ENCODE measurements around the genes HS6ST1, POTEI and GPR148.

- RRBS, 2 experiments: no CpG with 5 or more reads among the region's 12 CpGs
Measured at GRCh38 chr2:127563618-127564351, 28.3 kb downstream of the MYO7B start.

DNA sequence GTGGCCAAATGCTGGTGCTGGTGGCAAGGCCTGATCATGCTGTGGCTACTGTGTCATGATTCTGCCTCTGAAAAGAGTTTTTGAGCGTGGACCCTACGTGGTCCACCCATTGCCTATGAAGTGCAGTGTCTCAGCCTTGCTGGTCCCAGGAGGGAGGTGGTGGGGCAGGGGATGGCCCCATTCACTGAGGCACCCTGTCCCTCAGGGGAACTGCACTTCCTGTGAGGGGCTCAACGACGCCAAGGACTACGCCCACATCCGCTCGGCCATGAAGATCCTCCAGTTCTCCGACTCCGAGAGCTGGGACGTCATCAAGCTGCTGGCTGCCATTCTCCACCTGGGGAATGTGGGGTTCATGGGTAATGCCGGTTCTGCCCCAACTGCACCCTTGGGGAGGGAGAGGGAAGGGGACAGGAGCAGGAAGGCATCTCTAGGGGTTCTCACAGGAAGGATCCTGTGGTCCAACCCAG is 42.5 kb downstream of the MYO7B start:
- RRBS, 2 experiments: no CpG with 5 or more reads among the region's 11 CpGs

- RRBS, 2 experiments: no CpG with 5 or more reads among the region's 21 CpGs
Measured at GRCh38 chr2:127660726-127661780, 14.3 kb downstream of the LIMS2 start.

- RRBS, 2 experiments: no CpG with 5 or more reads among the region's 5 CpGs
Measured at GRCh38 chr2:127724789-127725423, 23.6 kb downstream of the SFT2D3 start.

DNA sequence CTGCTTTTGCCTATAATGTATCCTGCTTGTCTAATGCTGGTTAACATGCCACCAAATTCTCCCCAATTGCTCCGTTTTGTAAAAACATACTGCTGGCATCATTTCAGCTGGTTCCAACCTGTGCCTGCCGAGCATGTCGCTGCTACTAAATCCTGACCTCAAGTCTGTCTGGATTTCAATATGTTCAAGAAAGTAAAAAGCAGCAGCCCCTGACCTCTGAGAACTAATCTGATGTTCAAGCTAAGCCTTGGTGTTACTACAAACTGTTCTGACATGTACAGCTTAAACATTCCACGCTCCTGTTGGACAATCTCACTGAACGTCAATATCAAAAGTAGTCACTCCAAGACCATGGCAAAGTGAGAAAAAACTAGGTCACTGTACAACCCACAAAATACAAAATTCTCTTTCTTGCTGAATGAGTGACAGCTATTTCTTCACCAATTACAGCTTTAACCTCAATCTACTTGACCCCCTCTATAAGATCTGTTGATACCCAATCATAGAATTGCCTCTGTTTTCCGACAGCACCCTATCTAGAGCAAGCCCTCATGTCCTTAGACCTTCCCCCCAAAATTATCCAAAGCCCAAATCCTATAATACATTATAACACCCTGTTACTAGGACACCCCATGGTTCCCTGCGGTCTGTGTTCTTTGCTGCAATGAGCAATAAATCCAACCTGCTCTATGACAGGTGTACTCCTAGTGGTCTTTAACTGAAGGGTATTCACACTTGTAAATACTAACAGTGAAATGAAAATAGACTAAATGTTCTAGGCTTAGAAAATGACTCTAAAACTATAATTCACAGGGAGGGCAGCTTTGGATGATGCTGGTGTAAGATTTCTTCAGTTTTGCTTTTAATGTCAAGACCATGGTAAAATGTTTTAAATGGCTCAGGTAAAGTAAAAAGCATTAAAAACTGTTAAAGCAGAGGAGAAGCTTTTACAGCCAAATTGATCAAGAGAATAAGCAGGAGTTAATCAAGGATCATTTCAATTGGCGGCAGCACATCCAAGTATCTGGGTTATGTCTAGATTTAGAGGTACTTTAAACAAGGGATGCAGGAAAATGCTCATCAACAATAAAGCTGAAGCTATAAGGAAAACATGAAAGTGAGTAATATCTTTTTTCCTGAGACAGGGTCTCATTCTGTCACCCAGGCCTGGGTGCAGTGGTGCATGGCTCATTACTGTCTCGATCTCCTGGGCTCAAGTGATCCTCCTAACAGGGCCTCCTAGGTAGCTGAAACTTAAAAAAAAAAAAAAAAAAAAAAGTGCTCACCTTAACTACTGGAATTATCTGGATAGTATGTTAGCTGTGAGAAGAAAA is 46.8 kb downstream of the SFT2D3 start:
- RRBS, 2 experiments: no CpG with 5 or more reads among the region's 9 CpGs

DNA sequence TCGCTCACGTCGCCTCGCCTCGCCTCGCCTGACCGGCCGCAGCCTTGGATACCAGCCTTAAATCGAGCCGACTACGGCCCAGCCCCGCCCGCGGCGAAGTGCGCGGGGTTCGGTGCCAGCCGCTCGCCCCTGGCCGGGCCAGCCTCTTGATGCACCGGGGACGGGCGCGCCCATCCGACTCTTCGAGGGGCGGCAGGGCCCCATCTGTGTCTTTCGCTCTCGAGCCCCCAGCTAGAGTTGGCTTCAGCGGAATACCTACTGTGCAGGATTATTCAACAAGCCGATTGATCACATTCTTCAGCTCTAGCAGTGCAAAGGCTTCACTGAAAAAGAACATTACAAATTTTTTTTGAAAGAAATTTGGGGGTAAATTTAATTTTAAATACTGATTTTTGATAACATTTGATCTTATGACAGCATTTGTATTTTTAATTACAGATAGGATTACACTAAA is 883 bp upstream of the AMMECR1L start:
- RRBS, 2 experiments: no CpG with 5 or more reads among the region's 32 CpGs

DNA sequence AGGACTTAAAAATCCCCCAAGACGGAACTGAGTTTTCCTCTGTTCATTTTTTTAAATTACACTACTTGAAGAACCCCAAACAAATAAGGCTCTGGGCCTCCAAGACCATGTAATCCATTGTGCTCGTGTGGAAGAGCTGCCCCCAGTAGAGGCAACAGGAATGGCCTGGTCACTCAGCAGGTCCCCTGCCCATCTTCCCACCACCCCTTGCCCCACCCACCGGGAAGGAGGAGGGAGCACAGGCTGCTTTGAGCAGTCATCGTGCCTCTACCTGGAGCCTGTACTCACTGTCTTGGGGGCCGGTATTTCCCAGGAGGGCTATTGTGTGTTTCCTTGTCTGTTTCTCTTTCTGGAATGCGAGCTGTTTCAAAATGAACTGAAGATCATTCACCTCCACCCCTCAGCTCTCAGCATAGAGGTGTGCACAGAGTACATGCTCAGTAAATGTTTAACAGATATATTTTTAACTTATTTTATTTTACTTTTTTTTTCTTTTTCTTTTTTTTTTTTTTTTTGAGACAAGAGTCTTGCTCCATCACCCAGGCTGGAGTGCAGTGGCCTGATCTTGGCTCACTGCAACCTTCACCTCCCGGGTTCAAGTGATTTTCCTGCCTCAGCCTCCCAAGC is 7.8 kb upstream of the AMMECR1L start:
- RRBS, 2 experiments: 52 to 57% methylated on average over 2 of the region's 7 CpGs

GRCh38 chr2:128008073-128008741 is 19.7 kb downstream of the SAP130 start:
- RRBS, 2 experiments: no CpG with 5 or more reads among the region's 7 CpGs

- RRBS, 2 experiments: no CpG with 5 or more reads among the region's 4 CpGs
Measured at GRCh38 chr2:128012702-128013135, 15.1 kb downstream of the SAP130 start.

DNA sequence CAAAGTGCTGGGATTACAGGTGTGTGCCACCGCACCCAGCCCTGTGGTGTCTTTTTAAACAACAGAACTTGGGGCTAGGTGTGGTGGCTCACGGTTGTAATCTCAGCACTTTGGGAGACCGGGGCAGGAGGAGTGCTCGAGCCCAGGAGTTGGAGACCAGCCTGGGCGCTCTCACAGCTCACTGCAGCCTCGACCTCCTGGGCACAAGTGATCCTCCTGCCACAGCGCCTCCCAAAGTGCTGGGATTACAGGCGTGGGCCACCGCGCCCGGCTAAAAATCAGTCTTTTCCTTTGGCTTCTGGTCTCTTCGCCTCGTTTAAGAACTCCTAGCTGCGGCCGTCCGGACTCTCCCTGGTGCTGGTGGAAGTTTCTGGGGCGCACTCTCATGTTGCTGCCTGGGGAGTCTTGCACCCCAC is 86.1 kb downstream of the HS6ST1 start:
- RRBS, 2 experiments: 11 to 25% methylated on average over 6 of the region's 17 CpGs

- RRBS, 2 experiments: under 1 to 2% methylated on average over 14 to 30 of the region's 79 CpGs
Measured at GRCh38 chr2:128318694-128319212, at the start of gene HS6ST1. HS6ST1 (minus strand) TSS chr2:128318868.

DNA sequence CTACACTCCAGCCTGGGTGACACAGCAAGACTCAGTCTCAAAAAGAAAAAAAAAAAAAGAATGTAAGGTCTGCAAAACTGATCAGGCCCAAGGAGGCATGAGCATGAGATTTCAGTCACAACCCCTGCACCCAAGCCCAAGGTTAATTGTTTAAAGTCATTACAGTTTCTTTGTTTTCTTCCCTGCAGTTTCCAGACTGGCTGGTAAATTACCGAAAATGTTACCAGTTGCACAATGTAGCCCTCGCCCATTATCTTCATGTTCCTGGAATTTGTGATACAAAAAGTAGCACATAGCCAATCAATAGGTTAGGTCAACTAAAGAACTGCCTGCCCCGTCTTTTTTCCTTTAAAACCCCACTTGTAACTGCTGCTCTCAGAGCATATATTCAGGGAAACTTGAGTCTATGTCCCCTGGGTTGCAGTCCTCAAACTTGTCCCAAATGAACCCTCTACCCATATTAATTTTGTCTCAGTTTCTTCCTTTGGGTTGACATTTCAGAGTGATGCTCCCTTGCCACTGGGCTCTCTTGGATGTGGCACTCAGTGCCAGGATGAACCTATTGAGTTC is 216.1 kb upstream of the HS6ST1 start:
- RRBS, 2 experiments: no CpG with 5 or more reads among the region's 3 CpGs

- RRBS, 2 experiments: no CpG with 5 or more reads among the region's 6 CpGs
Measured at GRCh38 chr2:129437972-129438373, 541.5 kb upstream of the RAB6C start.

DNA sequence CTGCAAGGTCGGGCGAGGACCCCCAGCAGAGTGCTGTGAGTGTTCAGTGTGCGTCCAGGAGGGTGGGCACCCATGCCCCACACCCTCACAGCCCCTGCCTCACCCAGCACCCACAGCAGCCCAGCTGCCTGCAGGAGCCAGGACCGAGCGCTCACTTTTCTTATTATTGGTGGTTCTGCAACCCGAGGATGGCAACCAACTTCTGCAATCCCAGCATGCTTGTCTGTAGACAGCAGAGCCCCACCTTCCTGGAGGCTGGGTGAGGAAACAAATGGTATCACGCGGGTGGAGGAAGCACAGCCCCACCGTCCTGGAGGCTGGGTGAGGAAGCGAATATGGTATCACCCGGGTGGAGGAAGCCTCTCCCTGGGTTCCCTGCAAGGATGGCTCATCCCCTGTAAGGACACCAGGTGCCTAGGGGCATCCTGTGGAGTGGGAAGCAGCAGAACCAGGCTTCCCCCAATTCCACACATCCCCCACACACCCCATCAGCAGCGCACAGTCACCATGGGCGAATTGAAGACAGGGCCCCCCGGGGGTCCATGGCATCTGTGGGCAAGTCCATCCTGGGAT is 220.6 kb upstream of the RAB6C start:
- RRBS, 2 experiments: no CpG with 5 or more reads among the region's 14 CpGs

DNA sequence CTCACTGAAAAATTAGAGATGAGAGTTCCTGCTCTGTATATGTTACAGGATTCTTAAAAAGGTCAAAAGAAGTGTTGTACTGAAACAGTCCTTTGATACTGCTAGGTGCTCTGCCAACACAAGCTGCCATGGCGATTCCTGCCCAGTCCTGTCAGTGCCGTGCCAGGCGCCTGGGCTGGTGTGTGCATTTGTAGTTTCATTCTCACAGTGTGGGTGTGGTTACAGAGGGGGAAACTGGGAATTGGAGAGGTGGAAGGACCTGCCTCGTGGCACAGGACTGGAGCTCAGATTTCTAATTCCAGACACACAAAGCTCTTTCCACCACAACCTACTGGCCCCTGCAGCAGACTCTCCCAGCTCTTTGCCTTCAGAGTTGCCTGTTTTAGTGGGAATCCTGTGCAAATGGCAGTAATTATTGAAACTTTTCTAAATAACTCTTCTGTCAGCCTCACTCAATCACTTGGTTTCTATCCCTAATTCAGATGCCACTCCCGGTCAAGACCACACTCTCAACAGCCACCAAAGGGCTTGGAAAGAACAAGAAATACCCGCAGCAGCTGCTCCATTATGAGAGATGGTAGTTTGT is 122.2 kb upstream of the RAB6C start:
- RRBS, 2 experiments: no CpG with 5 or more reads among the region's 6 CpGs

- RRBS, 2 experiments: no CpG with 5 or more reads among the region's 4 CpGs
Measured at GRCh38 chr2:129929728-129930072, 49.8 kb upstream of the RAB6C start.

GRCh38 chr2:129980197-129980771 is 818 bp downstream of the RAB6C start:
- RRBS, 2 experiments: no CpG with 5 or more reads among the region's 15 CpGs

DNA sequence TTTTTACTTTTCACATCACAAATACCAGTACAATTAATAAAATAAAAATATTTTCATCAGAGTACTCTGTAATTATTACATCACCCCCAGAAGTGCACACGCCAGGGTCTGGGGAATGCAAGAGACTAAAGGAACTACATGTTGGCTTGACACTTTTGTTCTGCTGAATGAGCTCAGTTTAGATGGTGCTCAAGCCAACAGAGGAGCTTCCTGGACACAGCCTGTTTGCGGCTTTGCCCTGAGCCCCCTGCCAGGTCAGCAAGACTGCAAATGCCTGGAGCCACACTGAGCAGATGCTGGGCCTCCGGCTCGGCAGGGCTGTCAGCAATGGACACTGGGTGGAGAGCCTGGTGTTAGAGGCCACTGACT is 31.9 kb downstream of the PTPN18 start:
- RRBS, 2 experiments: no CpG with 5 or more reads among the region's 4 CpGs

- RRBS, 2 experiments: no CpG with 5 or more reads among the region's 27 CpGs
Measured at GRCh38 chr2:130509246-130509757, at the start of gene POTEI. POTEI (minus strand) TSS chr2:130509328.

DNA sequence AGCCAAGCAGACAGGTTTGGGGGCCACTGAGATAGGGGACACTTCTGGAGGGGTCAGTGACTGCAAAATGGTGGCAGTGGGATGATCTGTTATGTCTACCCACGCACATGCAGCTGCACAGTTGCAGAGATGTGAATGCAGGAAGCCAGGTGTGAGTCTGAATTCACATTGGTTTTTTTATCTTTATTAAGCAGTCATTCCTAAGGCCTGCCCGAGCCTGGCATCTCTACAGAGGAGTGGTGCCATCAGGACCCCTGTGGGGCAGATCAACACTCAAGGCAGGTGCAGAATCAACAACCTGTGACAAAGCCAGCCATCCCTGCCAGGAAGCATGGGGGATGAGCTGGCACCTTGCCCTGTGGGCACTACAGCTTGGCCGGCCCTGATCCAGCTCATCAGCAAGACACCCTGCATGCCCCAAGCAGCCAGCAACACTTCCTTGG is at the start of gene GPR148:
GPR148 (plus strand) TSS at position 250 of the 443 bp plus-strand sequence.
- RRBS, 2 experiments: no CpG with 5 or more reads among the region's 3 CpGs

Data from Panc1 (cell line).